Sciatic nerve (tissue), 1 donor: ENCODE results near the gene STARD3NL.

DNA sequence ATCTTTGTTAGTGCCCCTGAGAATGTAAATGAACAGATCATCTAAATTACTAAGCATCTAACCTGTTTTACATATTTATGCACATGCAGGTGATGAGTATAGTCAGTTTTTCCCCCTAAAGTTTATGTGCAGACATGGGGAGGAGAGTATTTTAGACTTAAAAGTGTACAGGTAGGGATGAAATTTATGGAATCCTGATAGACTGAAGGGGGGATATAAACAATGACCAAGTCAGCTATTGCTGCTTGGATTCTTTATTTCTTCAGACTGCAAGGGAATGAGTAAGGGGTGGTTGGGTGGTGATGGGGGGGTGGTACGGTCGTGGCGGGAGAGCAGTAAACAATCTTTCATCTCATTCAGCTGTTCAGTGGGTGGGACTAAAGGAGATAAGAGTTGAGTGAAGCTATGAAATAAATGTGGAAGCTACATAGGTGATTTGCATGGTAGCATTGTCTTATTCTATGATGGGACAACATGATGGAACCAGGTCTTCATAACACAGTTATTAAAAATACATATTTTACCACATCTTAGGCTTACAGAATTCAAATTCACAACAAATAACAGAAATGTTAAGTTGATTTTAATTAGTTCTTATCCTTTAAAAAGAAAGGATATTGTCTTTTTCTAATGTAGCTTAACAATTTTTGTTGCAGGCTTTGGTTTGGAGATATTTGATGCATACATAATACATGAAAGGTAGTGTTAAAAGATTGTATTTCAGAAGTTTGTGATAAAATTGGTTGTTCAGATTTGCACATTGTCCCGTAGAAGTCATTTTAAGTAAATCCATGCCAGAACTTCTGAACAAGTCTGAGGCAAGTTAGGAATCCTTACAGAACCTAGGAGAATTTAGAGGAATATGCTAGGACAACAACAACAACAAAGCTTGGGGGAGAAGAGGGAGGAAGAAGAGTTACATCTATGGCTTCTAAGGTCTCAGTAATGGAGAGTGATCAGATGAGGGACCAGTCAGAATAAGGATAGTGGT lies 1.9 kb downstream of the SEPTIN7 start:
- PRO-cap: no peak

- PRO-cap: no peak
These were observed 105.1 kb upstream of the EEPD1 start for GRCh38 chr7:36047943-36048307.

DNA sequence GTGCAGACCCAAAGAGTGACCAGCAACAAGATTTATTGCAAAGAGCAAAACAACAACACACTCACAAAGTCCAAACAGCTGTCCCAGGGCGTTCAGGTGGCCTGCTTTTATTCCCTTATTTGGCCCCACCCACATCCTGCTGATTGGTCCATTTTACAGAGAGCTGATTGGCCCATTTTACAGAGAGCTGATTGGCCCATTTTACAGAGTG lies 87.4 kb upstream of the EEPD1 start:
- PRO-cap: no peak

- PRO-cap: no peak
These were observed 60.8 kb upstream of the EEPD1 start for GRCh38 chr7:36092031-36092782.

- PRO-cap: no peak
These were observed 26.3 kb upstream of the EEPD1 start for GRCh38 chr7:36126767-36127068.

GRCh38 chr7:36155660-36156645 lies 2.9 kb downstream of the EEPD1 start:
- PRO-cap: no peak

GRCh38 chr7:36298766-36299393 lies 68.2 kb downstream of the MATCAP2 start:
- PRO-cap: no peak

GRCh38 chr7:36460768-36461314 lies 71.2 kb downstream of the ANLN start:
- PRO-cap: no peak

DNA sequence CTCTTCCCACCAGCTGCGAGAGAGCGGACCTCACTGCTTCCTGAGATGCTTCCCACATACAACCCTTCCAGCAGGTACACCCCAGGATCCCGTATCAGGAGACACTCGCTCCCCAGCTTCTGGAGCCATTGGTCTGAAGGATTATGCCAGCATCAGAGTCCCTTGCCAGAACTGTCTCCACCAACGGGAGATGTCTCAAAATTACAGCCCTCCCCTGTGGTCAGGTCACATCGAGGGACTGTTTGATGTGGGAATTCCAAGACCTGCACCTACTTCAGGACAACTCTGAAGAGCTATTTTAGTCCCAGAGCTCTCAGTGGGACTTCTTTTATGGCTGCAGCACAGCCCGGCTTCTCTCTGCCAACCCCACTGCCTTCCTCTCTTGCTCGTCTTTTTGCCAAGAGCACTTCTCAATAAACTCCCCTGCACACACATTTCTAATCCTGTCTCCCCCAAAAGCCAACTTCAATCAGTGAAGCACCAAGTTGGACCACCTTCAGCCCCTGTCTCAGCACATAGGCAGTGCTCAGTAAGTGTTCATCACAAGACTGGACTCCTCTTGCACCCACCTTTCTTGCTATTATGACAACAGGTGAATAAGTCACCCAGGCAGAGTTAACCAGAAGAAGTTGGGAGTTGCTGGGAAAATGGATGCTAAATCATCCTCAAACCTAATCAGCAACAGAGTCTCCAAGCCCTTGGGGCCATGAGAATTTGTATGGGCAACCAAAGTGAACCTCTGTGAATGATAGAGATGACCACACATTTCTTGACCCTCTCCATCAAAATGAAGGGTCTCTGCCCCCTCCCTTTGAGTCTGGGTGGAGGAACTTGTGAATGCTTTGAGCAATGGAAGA lies 3.1 kb downstream of the AOAH start:
- PRO-cap: no peak

DNA sequence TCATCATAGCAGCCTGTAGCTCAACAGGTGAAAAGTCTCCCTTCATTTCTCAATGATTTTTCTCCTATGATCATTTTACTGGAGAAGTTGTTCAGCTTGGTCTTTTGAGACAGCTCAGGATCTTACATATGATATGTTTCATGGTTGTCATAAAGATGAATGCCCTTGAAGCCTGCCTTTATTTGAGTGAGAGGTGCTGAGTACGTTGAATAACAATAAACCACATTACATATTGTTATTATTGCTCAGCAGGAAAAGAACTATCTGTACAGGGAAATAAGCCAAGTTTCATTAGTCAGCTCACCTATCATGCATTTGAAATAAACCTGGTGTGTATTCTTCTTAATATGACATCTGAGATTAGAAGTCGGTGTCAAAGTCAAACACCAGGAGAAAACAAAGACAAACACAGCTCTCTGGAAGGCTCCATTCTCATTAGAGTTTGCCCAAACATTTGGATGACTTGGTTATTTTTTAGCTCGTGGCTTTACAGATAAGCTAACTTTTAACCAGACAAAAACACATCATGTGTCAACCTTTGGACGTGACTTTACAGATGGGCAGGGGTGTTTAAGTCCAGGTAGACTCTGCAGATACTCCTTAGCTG lies 71.2 kb upstream of the AOAH start:
- PRO-cap: no peak

- PRO-cap: unidirectional peak, plus-strand start at chr7:37342890; unidirectional peak, minus-strand start at chr7:37343089
These were observed 105.9 kb downstream of the ELMO1 start for GRCh38 chr7:37342478-37343530.

DNA sequence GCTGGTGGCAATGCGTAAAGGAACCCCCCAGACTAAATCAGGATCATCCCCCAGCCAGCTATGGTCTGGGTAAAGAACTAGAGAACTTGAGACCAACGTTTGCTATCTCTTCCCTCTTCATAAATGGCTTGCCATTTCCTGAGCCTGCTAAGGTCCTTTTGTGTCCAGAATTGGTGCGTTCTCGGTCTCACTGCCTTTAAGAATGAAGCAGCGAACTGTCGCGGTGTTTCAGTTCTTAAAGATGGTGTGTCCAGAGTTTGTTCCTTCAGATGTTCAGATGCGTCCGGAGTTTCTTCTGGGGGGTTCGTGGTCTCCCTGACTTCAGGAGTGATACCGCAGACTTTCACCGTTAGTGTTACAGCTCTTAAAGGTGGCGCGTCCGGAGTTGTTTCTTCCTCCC lies 95.6 kb downstream of the ELMO1 start:
- PRO-cap: no peak

DNA sequence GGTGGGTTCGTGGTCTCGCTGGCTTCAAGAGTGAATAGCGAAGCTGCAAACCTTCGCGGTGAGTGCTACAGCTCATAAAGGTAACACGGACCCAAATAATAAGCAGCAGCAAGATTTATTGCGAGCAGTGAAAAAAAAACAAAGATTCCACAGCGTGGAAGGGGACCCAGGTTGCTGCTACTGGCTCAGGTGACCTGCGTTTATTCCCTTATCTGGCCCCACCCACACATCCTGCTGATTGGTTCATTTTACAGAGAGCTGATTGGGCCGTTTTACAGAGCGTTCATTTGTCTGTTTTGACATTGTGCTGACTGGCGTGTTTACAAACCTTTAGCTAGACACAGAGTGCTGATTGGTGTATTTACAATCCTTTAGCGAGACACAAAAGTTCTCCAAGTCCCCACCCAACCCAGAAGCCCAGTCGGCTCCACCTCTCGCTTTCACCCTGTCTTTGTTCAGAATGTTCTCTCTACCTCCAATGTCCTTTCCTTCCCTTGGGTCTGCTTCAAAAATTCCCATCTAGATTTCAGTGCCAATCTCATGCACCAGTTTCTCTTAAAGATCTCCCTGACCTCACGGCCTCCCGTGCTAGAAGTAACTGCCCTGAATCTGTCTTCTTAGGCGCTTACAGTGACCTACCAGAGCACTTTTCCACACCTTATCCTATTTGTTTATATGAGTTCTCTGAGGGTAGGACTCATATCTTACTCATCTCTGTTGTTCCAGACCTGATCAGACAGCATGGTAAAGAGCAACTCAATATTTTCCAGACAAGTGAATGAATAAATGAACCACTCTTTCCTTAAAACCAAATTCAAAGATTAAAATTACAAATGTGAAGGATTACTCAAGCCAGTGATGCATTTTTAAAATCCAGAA lies 95.0 kb downstream of the ELMO1 start:
- PRO-cap: bidirectional peak, plus-strand start at position 448 of the sequence, minus-strand start at position 176 of the sequence

- PRO-cap: no peak
These were observed 56.6 kb downstream of the ELMO1 start for GRCh38 chr7:37392154-37392377.

GRCh38 chr7:37412109-37412603 lies 36.5 kb downstream of the ELMO1 start:
- PRO-cap: no peak

DNA sequence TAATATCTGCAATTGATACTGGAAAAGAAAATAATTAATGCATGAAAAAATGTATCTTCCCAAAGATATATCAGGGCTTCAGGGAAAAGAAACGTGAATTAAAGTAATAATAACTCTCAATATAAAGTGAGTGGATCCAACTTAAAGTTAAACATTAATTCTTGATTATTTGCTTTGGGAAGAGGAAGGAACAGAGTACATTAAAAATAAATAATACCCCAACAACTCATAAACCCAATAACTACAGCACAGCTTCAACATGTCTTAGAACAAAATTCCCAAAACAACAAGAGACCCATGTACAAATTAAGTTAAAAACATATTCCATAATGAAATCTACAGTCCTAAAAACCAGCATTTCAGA lies 33.0 kb downstream of the ELMO1 start:
- PRO-cap: no peak

GRCh38 chr7:37416913-37417546 lies 31.6 kb downstream of the ELMO1 start:
- PRO-cap: no peak

- PRO-cap: unidirectional peak, minus-strand start at chr7:37987872
These were observed 67.3 kb downstream of the EPDR1 start for GRCh38 chr7:37987603-37988288.

GRCh38 chr7:38177584-38178694 lies at the start of gene STARD3NL:
STARD3NL (plus strand) TSS chr7:38178245.
- PRO-cap: bidirectional peak, plus-strand start at chr7:38178245, minus-strand start at chr7:38177999; bidirectional peak, plus-strand start at chr7:38178563, minus-strand start at chr7:38178577

GRCh38 chr7:38311094-38312047 lies 133.3 kb downstream of the STARD3NL start:
- PRO-cap: bidirectional peak, plus-strand start at chr7:38311525, minus-strand start at chr7:38311444